Pericardium (tissue), 1 donor: Measurements from ENCODE around the gene LRRC73.

DNA sequence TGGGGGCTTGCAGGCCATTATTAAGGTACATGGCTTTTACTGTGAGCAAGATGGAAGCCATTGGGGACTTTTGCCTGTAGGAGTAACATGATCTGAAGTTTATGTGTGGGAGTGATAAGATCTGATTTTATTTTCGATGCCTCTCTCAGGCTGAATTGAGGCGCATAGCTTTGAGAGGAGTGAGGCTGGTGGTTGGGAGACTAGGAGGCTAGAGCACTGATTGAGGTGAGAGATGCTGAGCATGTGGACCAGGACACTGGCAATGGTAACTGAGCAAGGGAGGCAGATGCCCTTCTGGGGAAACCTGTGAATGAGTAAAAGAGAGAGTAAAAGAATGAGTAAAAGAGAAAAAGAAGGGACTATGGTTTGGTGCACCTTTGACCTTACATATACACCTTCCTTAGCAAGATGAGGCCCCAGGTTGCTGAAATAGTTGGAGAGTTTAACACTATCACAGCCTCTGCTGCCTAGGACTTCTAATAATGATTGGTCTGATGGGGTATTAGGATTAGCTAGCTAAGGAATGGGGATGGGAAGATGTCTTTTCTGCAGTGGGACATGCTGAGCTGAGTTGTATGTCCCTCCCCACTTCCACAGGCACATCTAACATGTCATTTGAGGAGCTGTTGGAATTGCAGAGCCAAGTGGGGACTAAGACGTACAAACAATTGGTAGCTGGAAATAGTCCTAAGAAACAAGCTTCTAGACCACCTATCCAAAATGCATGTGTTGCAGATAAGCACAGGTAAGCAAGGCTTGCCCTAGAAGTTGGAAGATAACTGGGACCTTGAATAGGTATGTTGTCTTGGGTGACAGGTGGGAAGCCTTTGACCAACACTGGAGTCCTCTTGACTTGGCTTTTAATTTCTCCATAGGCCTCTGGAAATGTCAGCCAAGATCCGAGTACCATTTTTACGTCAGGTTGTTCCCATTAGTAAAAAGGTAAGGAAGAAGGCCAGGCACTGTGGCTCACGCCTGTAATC, 3.3 kb downstream of the RRP36 start:
- RRBS: no CpG with 5 or more reads among the region's 6 CpGs

- RRBS: no CpG with 5 or more reads among the region's 11 CpGs
Measured at GRCh38 chr6:43059112-43059315, 220 bp downstream of the MRPL2 start.

- RRBS: no CpG with 5 or more reads among the region's 23 CpGs
Measured at GRCh38 chr6:43143388-43143933, 27.6 kb upstream of the SRF start.

DNA sequence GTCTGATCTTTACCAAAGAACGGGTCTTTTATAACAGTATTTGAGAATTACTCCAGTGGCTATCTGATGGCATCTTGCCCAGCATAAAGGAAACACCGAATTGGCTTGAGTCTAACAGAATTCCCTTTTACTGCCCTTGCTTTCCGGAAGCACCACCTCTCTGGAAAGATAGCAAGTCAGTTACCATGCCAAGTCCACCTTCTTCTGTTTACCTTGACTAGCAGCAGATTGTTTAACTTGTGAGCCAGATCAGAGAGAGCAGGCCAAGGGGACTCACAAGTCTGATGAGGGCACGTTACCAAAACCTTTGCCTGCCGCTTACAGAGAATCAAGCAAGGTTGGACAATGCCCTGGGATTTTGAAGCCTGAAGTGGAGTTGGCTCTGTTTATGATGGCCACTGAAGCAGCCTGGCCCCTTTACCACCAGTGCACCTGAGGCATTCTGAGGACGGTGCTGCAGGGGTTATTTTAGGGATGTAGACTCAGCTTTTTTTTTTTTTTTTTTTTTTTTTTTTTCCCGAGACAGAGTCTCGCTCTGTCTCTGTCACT, 20.7 kb upstream of the SRF start:
- RRBS: no CpG with 5 or more reads among the region's 8 CpGs

DNA sequence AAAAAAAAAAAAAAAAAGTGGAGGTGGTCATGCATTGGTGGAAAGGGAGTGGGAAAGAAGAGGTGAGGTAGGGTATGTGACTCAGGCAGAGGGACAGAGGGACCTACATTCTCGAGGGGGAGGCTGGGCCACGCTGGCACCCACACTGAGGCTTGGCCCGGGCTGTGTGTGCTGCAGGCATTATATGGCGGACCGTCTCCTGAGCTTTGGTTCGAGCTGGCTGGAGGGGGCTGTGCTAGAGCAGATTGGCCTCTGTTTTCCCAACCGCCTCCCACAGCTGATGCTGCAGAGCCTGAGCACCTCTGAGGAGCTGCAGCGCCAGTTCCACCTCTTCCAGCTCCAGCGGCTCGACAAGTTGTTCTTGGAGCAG, 23.5 kb downstream of the DNPH1 start:
- RRBS: no CpG with 5 or more reads among the region's 10 CpGs

DNA sequence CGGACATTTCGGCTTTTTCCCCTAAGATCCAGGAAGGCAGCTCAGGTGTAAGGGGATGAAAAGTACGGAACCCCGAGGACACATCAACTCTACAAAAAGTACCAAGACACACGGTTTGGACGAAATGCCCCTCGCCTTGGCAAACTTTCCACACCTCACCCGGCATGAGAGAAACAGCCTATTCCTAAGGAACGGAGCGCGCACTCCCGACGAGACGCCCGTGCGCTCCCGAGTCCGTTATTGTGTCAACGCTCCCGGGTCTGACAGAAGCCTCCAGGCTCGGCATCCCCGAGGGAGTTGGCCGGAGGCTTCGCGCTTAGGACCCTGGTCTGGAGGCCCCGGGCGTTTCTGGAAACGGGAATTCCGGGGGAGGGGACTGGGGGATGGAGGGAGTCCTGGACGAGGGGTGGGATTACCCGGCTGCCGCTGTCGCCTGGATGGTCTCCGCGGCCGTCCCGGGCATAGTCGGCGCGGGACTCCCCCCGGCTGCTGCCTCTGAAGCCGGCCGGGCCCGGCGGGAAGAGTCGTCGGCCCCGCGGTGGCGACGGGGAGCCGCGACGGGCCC, 814 bp downstream of the ZNF318 start:
- RRBS: 2% methylated on average over 30 of the region's 54 CpGs

- RRBS: 1% methylated on average over 53 of the region's 103 CpGs
Measured at GRCh38 chr6:43509779-43510591, at the start of gene LRRC73. TSS of gene LRRC73 (minus strand) at chr6:43510346.

DNA sequence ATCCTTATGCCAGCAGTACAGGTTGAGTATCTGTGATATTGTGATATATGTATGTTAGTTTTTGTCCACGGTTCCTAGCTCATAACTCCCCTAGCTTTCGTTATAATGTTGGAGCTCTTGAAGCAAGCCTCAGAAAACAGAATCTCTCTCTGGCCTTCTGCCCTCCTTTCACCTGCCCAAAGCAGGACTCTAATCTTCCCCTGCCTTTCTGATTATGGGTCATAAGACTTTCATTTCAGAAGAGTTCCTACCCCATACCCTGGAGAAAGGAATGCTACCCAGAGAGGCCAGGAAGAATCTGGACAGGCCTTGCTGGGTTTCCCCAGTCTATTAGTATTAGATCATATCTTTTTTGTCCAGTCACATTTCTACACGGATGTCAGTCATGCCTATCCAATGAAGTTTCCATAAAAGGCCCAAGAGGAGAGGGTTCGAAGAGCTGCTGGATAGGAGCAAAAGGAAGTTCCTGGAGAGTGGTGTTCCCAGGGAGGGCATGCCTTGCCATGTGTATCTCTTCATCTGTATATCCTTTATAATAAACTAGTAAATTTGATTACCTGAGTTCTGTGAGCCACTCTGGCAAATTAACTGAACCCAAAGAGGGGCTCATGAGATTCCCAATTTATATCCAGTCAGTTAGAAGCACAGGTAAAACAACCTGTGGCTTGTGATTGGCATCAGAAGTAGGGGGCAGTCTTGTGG, 3.2 kb downstream of the POLH start:
- RRBS: no CpG with 5 or more reads among the region's 4 CpGs

DNA sequence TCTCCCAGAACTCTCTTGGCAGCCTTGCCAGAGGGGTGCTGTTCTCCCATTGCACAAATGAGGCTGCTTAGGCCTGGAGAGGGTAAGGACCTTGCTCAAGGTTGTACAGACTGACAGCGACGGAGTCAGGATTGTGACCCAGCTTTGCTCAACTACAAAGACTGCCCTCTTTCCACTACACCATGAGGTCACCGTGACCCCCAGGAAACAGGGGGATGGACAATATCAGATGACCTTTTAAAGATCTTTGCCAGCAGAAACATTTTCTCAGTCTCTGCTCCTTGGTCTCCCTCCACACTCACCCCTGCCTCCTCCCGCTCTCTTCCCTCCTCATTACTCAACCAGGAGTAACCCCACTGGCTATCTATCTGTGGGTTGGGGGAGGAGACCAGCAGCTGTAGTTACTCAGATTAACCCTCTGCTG, 26.7 kb upstream of the MRPS18A start:
- RRBS: no CpG with 5 or more reads among the region's 4 CpGs

DNA sequence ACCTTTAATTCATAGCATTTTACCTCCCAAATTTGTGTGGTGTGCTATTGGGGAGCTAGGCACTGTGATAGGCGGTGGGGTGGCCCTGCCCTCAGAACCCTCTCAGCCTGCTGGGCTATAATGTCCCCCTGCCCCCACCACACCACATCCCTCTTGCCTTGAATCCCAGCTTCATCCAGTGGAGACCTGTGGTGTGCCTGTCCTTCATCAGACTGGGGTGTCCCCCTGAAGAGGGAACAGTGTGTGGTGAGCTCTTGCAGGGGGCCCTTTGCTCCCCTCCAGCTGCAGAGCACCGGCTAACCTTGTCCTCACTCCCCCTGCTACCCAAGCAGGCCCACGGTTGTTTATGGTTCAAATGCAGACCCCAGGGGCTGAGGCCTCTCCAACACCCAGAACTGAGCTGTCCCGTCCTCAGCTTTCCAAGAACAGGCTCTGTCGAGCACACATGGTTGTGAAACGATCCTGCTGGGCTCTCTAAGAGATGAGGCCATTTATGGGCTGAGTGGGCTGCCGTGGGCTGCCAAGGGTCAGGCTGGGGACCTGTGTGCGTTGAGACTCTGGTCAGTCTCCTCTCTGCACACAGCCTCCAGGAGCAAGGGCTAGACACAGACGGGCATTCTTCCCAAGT, 26.9 kb upstream of the VEGFA start:
- RRBS: no CpG with 5 or more reads among the region's 9 CpGs

DNA sequence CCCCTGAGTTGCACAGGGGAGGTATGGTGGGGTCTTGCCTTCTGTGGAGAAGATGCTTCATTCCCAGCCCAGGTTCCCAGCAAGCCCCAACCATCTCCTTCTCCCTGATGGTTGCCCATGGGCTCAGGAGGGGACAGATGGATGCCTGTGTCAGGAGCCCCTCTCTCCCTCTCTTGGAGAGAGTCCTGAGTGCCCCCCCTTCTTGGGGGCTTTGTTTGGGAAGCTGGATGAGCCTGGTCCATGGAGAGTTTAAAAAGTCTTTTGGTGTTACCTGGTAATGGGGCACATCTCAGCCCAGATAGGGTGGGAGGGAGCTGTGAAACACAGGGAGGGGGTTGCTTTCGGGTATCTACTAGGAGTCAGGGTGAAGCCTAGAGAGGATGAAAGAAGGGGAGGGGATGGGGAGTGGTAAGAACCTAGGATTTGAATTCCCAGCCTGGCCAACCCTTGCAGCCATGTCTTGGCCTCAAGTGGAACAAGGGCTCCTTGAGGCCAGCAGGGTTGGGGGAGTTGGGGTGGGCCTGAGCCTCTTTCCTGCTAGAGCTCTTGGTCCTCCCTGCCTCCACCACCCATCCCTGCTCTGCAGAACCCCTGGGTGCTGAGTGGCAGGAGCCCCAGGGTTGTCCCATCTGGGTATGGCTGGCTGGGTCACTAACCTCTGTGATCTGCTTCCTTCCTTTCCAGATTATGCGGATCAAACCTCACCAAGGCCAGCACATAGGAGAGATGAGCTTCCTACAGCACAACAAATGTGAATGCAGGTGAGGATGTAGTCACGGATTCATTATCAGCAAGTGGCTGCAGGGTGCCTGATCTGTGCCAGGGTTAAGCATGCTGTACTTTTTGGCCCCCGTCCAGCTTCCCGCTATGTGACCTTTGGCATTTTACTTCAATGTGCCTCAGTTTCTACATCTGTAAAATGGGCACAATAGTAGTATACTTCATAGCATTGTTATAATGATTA, 8.0 kb downstream of the VEGFA start:
- RRBS: no CpG with 5 or more reads among the region's 5 CpGs

DNA sequence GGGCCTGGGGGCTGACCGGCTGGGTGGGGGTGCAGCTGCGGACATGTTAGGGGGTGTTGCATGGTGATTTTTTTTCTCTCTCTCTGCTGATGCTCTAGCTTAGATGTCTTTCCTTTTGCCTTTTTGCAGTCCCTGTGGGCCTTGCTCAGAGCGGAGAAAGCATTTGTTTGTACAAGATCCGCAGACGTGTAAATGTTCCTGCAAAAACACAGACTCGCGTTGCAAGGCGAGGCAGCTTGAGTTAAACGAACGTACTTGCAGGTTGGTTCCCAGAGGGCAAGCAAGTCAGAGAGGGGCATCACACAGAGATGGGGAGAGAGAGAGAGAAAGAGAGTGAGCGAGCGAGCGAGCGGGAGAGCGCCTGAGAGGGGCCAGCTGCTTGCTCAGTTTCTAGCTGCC, 11.8 kb downstream of the VEGFA start:
- RRBS: no CpG with 5 or more reads among the region's 15 CpGs

GRCh38 chr6:43782831-43783698, 13.1 kb downstream of the VEGFA start:
- RRBS: no CpG with 5 or more reads among the region's 11 CpGs

DNA sequence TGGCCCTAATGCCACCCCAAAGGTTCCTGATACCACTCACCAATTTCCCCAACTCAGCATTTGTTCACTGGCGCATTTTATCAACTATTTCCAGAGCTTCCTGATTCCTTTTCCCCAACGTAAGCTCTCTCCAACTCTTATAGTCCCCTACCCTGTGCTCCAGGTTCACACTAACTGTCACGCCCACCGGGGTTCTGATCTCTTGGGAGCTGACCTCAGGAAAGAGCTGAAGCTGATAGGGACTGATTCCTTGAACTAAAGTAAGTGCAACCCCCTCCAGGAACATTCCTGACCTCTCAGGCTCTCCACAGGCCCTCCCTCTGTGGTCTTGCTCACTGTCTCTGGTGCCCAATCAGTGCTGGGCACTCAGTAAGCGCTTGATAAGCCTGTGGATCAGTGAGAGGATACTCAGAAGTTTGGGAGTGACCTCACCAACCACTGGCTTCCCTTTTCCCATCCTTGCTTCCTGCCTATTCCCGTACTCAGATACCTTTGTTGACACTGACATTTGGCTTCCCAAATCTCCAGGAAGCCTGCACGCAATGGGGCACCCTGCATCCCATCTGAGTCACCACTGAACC, 73.2 kb downstream of the MRPL14 start:
- RRBS: no CpG with 5 or more reads among the region's 7 CpGs

GRCh38 chr6:44076372-44077408, 50.6 kb downstream of the MRPL14 start:
- RRBS: 11% methylated on average over 24 of the region's 53 CpGs

DNA sequence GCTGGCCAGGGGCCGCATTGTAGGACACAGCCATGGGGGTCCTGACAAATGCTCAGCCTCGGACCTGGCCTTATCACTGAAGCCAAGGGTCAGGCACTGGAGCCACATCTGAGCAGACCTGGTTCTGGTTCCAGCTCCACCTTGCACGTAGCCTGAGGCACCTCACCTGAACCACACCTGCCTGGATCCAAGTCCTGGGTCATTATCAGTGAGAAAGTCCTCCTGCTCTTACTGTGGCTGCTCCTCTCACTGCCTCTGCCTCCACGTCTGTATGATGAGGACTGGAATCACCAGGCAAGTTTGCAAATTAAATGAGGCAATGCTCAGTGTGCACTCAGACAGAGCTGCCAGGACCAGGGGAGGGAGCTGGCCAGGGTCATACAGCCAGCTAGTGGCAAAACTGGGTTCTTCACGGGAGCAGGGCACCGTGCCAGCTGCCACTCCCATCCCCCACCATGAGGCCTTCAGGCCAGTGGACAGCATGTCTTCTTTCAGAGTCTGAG, 40.2 kb downstream of the MRPL14 start:
- RRBS: no CpG with 5 or more reads among the region's 6 CpGs

DNA sequence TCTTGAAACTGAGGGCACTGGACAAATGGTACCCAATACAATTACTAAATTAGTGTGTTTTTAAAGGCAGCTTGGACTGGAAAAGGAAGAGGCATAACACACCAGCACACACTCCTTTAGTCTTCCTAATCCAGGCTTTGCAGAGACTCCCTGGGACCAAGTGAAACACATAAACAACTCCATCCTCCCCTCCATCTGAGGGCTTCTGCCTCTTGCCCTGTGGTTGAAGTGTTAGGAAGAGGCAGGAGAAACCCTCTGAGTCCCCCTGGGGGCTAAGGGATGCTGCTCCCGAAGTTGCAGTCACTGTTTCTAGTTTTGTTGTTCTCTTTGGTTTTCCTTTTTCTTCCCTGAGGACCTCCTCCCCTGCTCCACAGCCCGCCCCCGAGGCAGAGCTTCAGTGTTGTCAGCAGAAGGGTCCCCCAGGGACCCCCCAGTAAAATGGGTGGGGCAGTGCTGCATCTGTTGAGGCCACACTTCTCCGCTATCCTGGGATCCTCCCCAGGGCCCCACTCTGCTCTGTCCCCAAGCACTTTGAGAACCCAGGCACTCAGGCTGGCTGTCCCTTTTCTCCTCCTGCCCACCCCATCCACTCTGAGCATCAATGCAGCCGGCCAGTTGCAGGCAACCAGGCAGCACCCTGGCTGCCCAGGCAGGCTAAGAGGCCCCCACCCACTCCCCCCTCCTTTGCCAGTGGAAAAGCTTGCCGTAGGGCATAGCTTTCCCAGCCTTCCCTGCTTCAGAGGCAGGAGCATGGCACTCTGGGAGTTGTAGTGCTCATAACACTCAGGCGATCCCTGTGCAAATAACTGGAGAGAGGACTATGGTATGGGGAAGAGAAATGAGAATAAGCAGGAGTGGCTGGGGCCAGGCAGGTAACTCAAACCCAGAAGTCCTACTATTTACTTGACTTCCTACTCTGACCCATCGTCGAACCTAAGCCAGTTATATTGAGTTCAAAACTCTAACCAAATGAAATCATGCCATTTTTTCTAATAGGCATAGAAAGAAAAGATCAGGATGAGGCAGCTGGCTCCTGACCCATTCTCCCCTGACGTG, 6.1 kb downstream of the TMEM63B start:
- RRBS: no CpG with 5 or more reads among the region's 10 CpGs

DNA sequence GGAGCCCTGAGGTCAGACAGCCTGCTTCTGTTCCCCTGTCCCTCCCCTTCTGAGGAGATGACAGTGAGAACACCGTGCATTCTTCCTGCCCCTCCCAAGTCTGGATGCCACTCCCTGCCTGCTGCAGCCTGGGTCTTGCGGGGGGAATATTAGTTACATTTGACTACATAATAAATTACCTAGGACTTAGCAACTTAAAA, 11.3 kb downstream of the CAPN11 start:
- RRBS: no CpG with 5 or more reads among the region's 2 CpGs

DNA sequence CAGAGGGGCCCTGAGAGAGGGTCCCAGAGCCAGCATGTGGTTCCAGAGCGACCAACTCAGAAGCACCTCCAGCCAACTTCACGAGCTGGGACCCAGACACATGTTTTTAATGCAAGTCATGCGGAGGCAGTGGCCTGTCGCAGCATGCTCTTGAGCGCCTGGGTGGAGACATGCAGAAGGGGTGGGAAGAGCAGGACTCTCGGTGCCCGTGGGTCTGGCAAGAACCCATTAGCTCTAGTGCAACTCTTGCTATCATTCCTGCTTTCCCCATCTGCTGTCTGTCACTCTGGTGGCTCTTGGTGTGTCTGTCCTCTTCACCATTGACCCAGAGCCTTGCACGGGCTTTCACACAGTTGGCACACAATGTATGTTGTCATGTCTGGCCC, 14.8 kb upstream of the MYMX start:
- RRBS: no CpG with 5 or more reads among the region's 8 CpGs

- RRBS: no CpG with 5 or more reads among the region's 1 CpG
Measured at GRCh38 chr6:44222176-44222478, 1.3 kb upstream of the SLC29A1 start.